ENCODE measurements around a stretch of chr9.

- PRO-cap, 2 experiments = no peak in any of the 2 experiments
These were observed 1.8 kb upstream of the SCAI start for GRCh38 chr9:125145121-125145593.

- PRO-cap, 2 experiments = no peak in any of the 2 experiments
These were observed 8.4 kb upstream of the SCAI start for GRCh38 chr9:125151493-125152386.

- PRO-cap, 2 experiments = peak in 1 of 2 experiments; most common plus-strand start chr9:125189015 (in 1); most common minus-strand start chr9:125188797 (in 1)
These were observed 856 bp downstream of the PPP6C start for GRCh38 chr9:125188499-125189395.

DNA sequence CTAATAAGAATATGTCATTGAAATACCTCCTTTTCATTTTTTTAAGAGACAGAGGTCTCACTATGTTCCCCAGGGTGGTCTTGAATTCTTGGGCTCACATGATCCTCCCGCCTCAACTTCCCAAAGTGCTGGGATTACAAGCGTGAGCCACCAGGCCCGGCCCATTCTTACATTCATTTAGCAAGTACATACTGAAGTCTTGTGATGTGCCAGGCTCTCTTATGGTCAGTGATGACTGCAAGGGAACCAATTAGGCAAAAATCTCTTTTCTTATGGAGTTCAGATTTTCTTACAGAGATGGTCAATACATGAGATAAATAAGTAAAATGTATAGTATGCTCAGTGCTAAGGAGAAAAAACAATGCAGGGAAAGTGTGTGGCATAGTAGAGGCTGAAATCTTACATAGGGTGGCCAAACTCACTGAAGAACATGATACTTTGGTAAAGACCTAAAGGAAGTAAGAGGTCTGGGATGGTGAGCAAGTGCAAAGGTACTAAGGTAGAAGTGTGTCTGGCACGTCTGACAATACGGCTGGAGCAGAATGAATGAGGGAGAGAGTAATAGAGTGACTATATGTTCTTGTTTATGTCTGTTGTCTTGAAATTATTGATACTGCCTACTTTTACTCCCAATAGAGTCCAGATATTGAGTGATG, 27.0 kb downstream of the GAPVD1 start:
- PRO-cap, 2 experiments = no peak in any of the 2 experiments

DNA sequence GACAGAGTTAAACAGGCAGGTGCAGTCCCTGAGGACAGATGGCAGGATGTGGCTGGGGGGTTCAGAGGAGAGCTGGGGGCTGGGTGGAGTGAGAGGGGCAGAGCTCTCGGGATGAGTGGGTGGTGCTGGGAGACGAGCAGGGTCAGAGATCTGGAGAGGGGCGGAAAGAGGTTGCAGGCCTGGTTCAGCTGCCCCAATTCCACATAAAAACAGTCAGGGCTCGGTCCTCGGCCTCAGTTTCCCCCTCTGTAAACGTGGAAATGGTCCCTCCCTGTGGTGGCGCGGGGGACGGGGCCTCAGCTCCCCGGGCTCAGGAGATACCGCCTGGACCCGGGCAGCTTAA, 146.0 kb downstream of the GAPVD1 start:
- PRO-cap, 2 experiments = no peak in any of the 2 experiments

- PRO-cap, 2 experiments = no peak in any of the 2 experiments
These were observed 163.1 kb downstream of the GAPVD1 start for GRCh38 chr9:125424668-125425278.

DNA sequence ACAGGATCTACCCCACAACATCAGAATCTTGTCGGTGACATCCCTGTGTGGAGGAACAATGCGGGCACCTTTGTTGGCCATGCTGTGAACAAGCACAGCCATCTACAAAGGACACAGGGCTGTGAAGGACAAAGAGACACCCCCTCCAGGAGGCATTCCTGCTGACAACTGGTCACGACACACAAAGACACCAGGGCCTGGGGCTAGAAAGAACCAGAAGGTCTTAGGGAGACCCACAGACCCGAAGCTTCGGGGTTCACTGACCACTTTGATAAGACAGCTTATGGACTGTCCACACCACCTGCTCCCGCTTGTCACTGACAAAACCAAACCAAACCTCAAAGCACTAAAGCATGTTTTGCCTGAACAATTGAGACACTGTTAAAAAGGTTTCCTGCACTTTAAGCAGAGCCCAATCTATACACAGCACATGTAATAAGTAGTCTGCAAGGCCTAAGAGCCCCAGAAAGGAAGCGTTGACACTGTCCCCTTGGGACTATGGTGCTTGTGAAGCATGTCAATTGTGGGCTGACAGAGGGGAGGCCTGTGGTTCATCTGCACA, 184.9 kb downstream of the GAPVD1 start:
- PRO-cap, 2 experiments = no peak in any of the 2 experiments

DNA sequence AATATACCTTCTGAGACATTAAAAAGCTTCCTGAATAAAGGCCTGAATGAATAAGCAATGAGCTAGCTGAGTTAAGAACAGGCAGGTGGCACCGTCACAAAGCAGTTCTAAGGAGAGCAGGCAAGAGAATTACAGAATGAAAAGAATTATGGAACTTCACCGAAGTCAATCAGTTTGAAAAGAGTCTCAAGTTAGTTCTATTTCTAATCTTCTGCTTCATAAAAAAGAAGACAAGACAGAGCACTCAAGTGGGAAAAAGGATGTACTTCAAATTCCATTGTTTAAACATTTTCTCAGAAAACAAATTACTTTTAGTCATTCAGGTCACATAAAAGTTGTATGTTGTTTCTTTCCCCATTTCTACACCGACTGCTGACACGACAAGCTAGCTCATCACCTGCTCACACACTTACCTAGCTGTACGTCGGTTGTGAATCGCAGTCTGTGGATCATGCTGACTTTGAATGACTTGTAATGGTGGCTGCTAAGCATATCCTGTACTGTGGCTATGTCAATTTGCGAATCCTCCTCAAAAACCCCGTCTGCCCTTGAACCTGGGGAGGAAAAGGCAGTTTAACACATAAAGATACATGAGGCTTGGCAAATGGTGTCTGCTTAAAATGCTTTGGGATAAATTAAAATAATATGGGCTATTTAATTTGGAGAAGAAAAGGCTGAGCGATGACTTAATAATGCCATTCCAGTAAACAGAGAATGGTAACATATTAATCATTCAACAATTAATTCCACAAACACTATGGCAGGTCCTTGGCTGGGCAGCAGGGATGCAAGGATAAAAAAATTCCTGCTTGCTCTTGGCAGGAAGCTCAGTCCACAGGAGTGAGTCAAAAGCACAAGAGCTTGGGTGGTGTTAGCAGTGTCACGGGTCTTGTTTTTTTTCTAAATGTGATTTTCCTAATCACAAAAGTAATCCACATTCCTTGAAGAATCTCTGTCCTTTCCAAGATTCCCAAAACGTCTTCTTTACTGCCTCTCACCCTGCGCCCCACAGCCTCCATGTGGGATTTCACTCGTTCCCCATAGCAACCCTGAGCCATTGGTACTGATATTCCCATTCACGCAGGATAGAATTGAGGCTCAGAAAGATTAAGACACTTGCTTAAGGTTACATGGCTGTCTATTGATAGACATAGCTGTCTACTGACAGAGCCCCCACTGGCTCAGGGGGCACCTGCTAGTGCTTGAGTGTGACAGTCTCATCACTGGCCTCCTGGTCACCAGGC, 222.6 kb downstream of the MAPKAP1 start:
- PRO-cap, 2 experiments = no peak in any of the 2 experiments

- PRO-cap, 2 experiments = no peak in any of the 2 experiments
These were observed 200.9 kb downstream of the MAPKAP1 start for GRCh38 chr9:125506214-125506463.

DNA sequence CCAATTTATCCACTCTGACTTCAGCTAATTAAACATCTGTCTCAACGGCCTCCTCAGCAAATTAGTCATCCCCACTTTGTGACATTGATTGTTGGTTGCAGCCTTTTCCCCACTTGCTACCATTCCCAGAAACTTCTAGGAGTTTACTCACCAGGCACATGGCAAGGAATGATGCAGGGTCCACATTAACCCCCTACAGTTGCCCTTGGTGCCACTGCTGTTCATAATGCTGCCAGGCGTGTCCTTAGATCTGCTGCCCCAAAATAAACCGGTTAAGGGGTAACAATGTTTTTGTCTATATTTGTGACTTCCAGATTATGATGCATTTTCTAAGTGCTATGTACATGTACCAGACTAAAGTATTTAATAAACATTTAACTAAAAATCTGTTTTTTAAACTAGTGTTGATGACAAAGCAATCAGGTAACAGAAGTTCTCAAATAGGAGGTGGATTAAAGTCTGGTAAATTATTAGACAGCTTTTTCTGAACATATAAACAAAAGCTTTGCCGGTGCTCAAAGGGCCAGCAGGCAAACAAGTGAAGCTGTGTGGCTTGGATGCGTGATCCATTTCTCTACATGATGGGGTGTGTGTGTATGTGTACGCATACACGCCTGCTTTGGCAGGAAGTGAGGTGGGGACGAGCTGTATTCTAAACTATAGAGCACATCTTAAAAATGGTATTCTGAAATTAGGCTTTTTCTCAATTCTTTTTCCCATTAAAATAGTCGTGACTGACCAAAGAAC, 174.3 kb downstream of the MAPKAP1 start:
- PRO-cap, 2 experiments = no peak in any of the 2 experiments

DNA sequence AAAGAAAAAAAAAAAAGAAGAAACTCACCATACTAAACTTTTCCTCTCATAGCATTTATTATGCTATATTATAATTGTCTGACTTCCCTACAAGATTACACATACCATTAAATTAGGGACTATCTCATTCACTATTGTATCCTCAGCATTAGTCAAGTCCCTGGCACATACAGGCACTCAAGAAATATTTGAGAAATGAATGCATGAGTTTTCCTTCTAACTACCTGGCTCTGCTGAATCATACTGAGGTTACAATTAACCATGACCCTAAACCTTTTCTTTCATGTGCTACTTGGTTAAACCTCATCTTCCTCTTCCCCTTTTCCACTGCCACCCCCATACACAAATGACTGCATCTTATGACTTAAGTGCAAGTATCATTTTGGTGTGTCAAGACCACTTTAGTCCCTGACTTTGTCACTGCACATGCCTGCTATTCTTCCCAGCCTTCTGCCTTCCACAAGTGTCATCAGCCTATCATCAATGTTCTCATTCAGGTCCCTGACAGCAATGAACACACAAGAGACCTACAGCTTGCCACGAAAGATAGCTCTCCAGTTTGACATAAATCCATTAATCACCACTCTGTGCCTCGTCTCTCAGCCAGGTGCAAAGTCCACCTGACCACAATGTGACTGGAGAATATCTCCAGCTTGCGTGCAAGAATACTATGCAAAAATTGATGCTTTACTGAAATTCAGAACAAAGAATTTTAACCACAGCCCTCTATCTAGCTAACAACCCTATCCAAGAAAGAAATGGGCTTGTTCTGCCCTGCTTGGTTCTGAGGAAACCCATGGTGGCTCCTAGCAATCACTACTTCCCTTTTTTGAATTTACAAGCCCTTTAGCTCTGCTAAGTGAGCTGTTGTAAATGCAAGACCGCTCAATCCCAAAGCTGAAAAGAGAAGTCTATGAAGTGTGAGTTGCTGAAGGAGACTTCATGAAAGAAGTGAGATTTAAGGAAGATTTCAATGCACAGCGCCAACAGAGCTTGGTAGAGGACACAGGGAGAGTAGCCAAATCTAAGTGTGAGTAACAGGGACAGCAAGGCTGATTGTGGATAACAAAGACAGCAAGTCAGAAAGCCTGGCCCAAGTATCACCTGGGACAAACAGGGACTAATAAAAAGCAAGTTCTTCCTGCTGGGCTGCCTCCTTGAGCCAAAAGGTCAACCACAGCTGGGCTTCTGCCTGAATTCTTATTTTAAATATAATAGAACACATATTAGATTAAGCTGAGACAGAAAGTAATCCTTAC, 74.4 kb downstream of the MAPKAP1 start:
- PRO-cap, 2 experiments = no peak in any of the 2 experiments

DNA sequence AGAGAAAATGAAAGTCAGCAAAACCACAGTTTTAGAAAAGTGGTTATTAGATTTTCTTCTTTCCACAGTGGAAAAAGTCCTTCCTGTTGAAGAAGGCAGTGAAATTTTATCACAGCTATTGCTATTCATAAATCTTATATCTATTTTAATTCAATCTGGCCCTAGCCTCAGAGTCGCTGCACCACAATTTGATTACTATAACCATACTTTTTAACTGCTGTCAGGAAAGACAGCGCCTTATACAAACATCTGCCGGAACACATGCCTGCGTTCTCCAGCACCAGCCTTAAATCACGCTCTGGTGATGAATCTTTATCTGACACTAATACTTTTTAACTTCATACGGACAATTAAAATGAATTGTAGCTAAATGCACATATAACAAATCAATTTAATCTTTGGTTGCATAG, 60.3 kb downstream of the MAPKAP1 start:
- PRO-cap, 2 experiments = no peak in any of the 2 experiments

- PRO-cap, 2 experiments = peak in 2 of 2 experiments; most common plus-strand start chr9:125829978 (in 1); most common minus-strand start chr9:125829866 (in 1)
These were observed 82.7 kb downstream of the PBX3 start for GRCh38 chr9:125829671-125830466.

DNA sequence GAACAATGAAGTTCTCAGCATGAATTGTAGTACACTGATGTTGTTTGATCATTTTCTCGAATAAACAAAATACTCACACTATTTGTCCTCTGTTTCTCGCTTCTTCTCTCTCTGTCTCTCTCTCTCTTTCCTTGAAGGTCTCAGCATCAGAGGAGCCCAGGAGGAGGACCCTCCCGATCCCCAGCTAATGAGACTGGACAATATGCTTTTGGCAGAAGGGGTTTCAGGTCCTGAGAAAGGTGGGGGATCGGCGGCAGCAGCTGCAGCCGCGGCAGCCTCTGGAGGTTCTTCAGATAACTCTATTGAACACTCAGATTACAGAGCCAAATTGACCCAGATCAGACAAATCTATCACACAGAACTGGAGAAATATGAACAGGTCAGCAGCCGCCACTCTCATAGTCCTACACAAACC, 168.4 kb downstream of the PBX3 start:
- PRO-cap, 2 experiments = no peak in any of the 2 experiments

- PRO-cap, 2 experiments = no peak in any of the 2 experiments
These were observed 17.2 kb upstream of the MVB12B start for GRCh38 chr9:126309492-126309767.

- PRO-cap, 2 experiments = no peak in any of the 2 experiments
These were observed 41.1 kb downstream of the MVB12B start for GRCh38 chr9:126367674-126368182.

GRCh38 chr9:126389957-126390295, 63.3 kb downstream of the MVB12B start:
- PRO-cap, 2 experiments = no peak in any of the 2 experiments

DNA sequence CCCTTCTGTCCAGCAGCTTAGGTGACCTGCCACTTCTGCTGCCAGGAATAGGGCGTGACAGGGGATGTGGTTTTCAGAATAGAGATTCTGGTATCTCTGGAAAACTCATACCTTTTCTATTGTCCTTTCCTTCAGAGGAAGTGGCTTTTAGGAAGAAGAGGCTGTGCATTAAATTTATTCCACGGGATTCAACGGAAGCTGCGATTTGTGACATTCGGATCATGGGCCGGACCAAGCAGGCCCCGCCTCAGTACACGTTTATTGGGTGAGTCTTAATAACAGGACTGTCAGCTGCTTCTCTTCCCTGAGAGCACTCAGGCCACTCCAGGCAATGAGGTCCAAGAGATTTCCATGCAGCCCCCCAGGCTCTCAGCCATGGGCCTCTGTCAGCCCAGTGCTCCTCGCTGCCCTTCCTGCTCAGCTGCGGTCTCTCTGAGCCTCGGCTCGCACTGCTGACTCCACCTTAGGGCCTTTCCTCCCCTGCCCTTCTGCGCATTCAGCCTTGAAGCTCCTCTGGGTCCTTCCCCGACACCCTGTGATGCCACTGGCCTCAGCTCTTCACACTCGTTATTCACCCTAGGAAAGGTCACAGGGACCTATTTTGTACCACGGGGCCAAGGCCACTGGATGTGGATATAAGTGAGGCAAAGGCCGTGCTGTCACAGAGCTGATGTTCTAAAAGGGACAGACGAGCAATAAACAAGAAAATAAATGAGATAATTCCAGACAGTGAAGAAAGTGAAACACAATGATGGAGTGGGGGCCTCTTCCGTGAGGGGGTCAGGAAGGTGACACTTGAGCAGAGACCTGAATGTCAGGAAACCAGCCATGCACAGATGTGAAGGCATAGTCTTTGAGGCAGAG, 65.5 kb downstream of the MVB12B start:
- PRO-cap, 2 experiments = no peak in any of the 2 experiments

GRCh38 chr9:126664966-126665555, 51.3 kb downstream of the LMX1B start:
- PRO-cap, 2 experiments = no peak in any of the 2 experiments

DNA sequence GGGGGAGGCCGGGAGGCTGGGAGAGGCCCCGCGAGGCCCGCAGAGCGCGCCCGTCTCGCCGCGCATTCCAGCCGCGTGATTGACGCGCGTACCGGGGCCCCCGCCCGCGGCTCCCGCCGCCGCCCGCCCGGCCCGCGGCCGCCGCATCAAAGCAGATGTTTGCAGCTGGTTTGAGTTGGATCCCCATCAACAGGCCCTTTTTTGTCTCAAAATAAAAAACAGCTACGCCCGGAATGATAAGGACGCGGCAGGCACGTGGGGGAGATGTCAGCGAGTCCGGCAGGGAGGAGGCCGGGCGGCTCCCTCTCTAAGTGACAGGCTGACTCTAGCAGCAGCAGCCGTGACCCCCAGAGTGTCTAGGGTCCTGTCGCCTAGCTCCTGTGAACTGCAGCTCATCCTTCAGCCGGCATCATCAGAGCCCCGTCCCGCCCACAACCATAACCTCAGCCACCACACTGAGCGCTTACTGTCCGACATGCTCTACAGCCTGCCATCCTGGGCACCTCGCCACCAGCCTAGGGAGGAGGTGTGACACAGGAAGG, 69.5 kb downstream of the LMX1B start:
- PRO-cap, 2 experiments = no peak in any of the 2 experiments